Pericardium fibroblast (primary cell): ENCODE results near the gene PDZRN4.

DNA sequence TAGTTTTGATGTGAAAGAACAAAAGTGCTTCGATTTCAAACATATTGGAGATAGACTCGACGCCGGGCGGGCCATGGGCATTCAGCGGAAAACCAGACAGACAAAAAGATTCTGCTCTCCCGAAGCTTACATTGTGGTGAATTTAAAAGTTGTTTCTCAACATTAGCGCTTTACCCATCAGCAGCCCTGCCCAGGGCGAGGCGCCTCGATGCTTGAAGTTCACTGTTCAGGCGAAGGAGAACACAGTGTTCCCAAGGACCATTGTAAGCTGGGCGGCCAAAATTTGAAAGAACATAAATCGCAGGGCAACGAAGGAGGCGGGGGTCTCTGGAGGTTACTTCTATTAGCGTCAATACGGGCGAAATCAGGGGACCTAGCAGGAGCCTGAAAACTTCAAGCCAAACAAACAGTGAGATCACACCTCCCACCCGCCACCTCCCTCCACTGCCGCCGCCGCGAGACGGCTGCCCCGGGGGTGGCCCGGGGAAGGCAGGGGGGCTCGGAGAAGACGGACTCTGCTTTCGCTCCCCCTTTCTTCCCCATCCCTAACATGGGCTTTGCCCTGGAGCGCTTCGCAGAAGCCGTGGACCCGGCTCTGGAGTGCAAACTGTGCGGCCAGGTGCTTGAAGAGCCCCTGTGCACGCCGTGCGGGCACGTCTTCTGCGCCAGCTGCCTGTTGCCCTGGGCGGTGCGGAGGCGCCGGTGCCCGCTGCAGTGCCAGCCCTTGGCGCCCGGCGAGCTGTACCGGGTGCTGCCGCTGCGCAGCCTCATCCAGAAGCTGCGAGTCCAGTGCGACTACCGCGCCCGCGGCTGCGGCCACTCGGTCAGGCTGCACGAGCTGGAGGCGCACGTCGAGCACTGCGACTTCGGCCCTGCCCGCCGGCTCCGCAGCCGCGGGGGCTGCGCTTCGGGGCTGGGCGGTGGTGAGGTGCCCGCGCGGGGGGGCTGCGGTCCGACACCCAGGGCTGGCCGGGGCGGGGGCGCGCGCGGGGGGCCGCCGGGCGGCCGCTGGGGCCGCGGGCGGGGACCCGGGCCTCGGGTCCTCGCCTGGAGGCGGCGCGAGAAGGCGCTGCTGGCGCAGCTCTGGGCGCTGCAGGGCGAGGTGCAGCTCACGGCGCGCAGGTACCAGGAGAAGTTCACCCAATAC, at the start of gene PDZRN4:
TSS of gene PDZRN4 (plus strand) at position 415 of the 1,147 bp plus-strand sequence.
- RAMPAGE, long total RNA, result no peak

- RAMPAGE, long total RNA, result no peak
Observed at GRCh38 chr12:42097724-42098610, 46.7 kb downstream of the GXYLT1 start.

DNA sequence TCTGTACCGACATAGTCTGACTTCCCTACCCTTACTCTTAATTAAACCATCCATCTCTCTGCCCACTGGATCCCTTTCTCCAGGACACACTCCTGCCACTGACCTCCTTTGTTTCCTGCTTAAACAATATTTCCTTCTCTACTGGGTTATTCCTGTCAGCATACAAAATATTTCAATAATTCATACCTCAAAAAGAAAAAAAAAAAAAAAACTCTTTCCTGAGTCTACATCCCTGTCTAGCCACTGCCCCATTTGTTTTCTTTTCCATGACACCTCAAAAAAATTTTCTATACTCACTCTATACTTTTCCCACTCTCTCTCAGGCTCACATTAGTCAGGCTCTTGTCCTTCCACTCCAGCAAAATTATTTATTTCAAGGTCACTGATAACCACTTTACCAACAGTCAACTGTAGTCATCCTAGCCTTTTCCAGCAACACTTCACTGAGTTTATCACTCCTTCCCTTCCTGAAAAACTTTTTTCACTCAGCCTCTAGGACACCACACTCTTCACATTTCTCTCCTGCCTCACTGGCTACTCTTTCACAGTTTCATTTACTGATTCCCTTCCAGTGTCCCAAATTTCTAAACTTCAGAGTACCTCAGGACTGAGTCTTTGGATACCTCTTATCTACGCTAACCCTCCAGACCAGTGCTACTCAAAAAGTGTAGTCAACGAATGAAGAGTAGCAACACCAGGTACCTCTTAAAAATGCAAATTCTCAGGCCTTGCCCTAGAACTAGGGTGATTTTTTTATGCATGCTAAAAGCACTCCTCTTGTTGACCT, 29.4 kb upstream of the GXYLT1 start:
- RAMPAGE, long total RNA, result no peak

- RAMPAGE, long total RNA, result no peak
Observed at GRCh38 chr12:42205984-42206611, 31.9 kb downstream of the YAF2 start.

- RAMPAGE, long total RNA, result no peak
Observed at GRCh38 chr12:42216197-42217277, 21.5 kb downstream of the YAF2 start.

DNA sequence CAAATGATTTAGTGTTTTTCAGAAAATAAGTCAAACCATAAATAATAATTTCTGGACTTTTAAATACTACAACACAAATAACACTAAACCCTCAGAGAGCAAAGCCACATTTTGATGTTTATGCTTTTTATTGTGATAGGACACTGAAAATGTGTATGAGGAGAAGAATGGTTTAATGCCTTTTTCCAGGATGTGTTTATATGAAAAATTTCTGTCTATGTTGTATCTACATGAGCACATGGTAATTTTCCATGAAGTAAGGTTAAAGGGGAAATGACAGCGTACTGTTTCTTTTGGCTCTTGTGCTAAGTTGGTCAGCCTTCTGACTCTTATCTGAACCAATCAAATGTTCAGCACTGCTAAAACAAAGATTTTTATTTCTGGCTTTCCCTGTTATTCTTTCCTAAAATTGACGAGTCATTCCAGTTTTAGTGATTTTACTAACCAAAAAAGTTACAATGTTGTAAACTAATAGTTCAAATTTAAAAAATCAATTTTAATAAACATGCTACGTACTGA, 96.3 kb downstream of the PPHLN1 start:
- RAMPAGE, long total RNA, result no peak

GRCh38 chr12:42464702-42465396, 124.7 kb downstream of the PRICKLE1 start:
- RAMPAGE, long total RNA, result no peak

DNA sequence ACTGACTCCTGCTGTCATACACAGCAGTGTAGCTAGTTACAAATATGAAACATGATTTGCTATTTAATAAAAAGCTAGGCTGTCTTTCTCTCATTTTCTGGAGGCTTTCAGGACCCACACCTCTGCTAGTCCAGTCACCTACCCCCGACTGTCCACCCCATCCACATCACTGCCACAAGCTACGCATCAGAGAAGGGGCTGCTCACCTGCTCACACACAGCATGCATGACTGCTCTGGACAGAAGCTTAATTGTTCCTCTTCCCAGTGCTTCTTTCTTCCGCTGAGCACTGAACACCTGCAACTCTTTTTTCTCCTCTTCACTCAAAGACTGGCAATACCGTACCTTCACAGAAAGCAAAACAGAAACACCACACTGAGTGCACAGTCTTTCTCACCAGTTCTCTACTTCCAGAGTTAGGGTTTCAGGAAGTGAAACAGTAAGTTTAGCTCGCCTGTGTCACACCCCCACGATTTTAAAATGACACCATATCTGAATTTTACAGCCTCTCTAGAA, 120.2 kb downstream of the PRICKLE1 start:
- RAMPAGE, long total RNA, result no peak

DNA sequence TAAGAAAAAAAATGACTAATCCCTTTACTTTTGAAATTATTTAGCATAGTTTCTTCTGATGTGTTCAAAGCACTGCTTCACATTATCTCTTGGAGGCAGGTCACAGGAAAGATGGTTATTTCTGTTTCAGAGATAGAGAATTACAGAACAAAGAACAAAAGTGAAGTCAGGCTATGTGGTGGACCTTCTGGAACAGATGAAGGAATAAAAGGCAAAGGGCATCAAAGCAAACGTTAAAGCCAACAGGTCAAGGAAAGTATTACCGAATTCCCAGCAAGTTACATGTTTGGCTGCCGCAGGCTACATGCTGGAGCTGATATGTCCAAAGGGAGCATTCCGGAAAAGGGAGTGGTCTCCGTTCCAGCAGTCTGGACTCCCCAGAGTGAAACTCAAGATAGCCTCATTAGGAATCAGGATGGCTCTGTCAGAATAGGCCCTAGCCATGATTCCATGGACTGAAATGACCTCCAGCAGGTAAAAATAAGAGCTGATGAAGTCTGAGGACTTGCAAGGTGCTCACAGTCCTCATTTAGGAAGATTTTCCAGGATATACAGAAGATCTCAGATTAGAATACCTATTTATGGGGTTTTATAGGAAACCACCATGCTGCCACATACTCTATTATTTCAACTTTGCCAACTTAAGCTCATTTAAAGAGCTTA, 379.8 kb upstream of the PRICKLE1 start:
- RAMPAGE, long total RNA, result no peak

- RAMPAGE, long total RNA, result no peak
Observed at GRCh38 chr12:43291029-43291572, 260.9 kb downstream of the ADAMTS20 start.

GRCh38 chr12:43884866-43885389, 49.0 kb downstream of the TMEM117 start:
- RAMPAGE, long total RNA, result no peak

- RAMPAGE, long total RNA, result no peak
Observed at GRCh38 chr12:43892375-43893218, 56.7 kb downstream of the TMEM117 start.

GRCh38 chr12:43975841-43976384, 140.0 kb downstream of the TMEM117 start:
- RAMPAGE, long total RNA, result no peak

DNA sequence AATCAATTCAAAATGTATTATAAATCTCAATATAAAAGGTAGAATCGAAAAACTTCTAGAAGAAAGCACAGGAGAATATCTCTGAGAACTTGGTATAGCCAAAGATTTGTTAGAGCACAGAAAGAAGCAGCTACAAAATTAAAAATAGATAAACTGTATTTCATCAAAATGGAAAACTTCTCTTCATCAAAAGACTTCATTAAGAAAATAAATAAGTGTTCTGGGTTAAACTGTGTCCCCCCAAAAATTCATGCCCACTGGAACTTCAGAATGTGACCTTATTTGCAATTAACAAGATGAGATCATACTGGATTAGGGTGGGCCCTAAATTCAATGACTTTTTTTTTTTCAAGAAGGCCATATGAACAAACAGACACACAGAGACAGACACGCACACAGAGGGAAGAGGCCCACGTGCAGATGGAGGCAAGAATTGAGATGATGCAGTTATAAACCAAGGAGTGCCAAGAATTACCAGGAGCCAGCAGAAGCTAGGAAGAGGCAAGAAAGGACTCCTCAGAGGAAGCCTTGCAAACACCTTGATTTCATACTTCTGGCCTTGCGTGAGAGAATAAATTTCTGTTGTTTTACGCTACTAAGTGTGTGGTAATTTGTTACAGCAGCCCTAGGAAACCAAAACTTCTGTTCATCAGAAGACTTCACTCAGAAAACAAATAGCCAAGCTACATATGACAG, 33.5 kb downstream of the NELL2 start:
- RAMPAGE, long total RNA, result no peak

DNA sequence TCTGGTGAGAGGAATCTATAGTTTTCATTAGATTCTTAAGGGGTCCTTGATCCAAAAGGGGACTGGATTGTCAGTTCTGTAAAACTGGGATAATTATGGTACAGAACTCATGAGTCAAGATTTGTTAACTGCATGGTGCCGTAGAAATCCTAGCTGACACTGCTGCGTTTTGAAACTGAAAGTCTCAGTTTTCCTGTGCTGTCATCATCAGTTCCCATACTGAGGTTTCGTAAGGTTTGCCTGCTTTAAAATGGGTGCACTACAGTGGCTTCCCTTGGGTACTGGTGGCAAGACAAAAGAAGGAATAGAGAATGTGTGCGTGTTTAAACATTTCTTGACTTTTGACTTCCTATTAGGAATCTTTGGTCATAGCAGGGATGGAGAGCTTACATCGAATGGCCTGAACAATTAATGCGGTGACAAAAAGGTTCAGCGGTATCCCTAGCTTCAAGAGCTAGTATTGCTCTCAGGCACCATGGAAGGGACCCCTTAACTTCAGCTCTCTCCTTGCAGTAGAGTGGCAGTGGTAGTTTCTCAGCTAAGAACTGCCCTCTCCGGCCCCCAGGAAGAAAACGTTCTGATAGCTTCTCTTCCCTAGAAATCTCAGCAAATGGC, 28.7 kb downstream of the ANO6 start:
- RAMPAGE, long total RNA, result no peak

GRCh38 chr12:45392908-45393818, 177.3 kb downstream of the ANO6 start:
- RAMPAGE, long total RNA, result no peak

- RAMPAGE, long total RNA, result no peak
Observed at GRCh38 chr12:45407165-45407958, 191.5 kb downstream of the ANO6 start.

DNA sequence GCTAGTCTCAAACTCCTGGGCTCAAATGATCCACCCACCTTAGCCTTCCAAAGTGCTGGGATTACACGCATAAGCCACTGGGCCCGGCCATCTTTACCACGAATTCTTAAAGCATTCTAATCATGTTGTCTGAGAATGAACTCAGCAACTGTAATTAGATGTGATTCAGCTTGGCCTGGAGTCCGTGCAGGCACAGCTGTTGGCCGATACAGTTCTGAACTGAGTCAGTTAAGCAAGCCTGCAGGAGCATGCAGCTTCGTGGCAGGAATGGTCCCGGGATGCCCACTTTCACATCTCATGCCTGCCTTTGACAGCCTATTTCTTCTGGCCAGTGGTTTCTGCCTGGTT, 194.0 kb downstream of the ANO6 start:
- RAMPAGE, long total RNA, result no peak

DNA sequence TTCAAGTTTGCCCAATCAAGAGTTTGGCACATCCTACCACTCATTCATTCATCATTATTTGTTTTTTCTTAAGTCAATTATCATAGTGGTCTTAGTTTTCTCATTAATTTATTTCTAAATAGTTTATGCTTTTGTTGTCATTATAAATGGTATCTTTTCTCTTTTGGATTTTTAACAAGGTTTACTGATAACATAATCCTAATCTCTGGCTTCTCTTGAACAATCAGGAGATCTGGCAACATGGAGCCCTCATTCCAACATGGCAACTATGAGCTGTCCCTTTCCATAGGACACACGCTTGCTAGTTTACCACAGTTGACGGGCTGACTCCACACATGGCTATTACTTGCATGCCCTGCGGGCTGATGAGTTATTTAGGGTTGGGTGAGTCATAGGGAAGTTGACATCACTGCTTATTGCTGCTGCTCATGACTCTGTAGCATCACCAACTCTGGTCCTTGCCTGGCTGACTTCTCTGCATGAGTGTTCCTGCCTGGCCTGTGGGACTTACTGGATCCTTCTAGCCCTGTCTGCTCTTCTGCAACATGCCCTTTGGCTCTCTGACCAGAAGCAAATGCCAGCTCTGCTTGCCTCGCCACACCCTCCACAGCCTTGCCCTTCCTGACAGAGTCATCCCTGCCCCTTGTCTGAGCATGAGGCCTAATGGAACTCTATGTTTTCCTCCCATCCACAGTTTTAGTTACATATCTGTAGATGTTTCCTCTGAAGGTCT, 199.4 kb downstream of the ANO6 start:
- RAMPAGE, long total RNA, result no peak

- RAMPAGE, long total RNA, result no peak
Observed at GRCh38 chr12:45586914-45587464, 142.5 kb upstream of the ARID2 start.